Aortic smooth muscle cell (primary cell): Measurements from ENCODE around the genes LRG1 and SEMA6B.

DNA sequence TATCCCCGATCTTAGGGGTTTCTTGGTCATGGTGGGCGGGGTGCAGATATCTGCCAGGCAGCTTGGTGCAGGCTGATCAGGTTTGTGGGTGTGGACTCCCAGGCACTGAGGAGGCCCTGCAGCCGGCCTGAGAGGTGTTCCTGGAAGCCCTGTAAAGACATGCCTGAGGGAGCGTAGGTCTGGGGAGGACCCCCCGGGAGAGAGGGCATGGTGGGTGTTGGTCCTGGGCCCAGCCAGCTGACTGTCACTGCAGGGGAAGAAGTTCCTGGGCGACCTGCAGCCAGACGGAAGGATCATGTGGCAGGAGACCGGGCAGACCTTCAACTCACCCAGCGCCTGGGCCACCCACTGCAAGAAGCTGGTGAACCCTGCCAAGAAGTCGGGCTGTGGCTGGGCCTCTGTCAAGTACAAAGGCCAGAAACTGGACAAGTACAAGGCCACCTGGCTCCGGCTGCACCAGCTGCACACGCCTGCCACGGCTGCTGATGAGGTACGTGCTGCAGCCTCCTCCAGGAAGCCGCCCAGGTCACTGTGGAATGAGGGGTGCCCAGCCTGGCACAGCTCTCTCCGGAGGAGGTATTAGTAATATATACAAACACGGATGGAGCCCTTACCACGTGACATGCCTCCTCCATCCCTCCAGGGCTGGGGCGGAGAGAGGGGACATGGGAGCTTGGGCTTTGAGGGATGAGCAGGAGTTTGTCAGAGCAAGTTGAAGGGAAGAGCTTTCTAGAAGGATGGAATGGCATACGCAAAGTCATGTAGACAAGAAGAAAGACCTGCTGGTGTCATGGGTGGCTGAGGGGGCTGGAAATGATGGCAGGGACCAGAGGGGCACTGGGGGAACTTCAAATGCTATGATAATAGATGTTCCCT lies 2.4 kb downstream of the MPND start:
- RRBS = 85% methylated on average over 5 of the region's 20 CpGs

DNA sequence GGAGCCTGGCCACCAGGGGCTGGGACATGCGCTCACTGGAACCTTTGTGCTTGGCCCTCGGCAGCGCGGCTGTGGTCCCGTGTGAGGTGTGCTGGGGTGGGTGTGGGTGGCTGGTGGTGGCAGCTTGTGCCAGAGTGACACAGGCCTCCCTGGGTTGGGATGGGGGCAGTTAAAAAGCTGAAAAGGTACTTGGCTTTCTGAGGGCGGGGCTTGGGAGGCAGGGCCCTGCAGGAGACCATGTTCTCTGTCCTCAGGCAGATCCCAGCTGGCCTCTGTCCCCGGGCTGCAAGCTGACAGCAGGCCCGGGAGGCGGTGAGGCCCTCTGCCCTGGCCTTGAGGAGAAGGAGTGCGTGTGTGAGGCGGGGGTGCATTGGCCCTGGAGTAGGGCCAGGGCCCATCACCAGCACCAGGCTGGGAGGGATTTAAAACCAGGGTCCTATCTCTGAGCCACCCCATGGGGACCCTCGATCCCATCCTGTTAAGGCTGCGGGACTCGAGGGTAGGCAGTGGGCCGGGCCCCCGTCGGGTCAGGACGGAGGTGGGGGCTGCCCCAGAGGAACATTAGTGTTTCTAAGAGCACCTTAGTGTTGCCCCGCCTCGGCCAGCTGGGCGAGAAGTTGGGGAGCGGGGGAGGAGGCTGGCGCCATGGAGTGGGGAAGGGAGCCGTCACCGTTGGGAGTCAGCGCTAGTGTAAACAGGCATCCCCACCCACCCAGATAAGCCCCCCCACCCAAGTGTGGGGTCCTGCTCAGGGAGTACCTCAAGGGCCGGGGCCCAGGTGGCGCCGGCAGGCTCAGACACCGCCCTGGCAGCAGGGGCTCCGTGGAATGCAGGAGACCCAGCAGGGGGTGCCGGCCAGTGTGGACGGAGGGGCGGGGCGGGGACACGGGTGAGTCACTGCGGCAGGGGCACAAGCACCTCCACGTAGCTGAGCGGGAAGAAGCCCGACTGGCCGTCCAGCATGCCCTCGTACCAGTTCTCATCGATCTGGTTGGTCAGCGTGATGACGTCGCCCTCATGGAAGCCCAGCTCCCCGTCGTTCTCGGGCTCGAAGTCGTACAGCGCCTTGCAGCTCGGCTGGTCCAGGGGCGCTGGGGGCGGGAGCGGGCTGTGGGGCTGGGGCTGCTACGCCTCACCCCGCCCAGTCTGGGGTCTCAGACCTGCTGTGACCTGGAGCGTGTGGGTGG lies 17.7 kb downstream of the MPND start:
- RRBS = 51% methylated on average over 4 of the region's 59 CpGs

DNA sequence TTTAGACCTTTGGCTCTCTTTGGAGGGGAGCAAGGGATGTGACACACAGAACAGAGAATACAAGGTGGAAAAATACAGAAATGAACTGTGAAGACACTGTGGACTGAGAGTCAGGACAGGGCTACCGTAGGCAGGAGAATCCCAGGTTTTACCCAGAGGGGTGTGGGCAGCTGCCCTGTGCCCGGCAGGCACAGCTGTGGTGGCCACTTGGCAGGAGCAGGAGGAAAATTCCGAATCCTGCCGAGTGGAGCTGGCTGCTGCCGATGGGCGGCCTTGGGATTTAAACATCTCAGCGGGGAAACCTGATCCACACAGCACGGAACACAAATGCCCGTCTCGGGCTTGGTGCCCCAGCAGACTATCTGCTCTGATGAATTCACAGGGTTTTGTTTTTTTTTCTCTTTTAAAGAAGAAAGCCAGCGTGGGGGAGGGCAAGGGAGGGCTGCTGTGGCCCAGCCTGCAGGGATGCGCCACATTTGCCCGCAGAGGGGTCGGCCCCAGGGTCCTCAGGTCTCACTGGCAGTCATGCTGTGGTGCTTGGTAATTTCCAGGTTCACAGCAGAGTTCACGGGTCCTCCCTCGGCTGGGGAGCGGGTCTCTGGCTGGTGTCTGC lies 27.9 kb downstream of the MPND start:
- RRBS = no CpG with 5 or more reads among the region's 17 CpGs

DNA sequence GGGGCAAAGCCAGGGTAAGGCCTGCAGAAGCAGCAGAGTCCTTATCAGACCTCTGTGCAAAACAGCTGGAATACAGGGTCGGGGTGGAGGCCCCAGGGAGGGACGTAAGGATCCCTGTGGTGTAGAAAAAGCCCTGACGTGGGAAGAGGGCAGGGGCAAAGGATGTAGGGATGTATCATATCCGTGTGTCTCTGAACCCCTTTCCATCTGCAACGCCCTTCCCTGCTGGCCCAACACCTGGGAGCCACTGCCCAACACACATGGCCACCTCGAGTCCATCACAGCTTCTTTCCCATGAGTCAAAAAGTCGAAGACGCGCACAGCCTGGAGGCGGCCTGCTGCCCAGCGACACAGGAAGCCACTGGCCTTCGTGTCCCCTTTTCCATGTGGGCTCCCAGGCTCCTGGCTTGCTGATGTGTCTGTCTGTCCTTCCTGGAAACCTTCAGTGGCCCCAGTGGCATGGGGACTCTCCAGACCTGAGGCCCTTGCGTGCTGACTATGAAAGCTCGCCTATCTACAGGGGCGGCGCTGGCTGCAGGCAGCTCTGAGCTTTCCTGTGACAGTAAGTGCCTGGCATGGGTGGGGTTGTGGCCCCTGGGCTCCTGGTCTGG lies 27.8 kb downstream of the SH3GL1 start:
- RRBS = no CpG with 5 or more reads among the region's 16 CpGs

GRCh38 chr19:4391338-4391789 lies 9.0 kb downstream of the SH3GL1 start:
- RRBS = no CpG with 5 or more reads among the region's 9 CpGs

GRCh38 chr19:4396547-4397171 lies 3.7 kb downstream of the SH3GL1 start:
- RRBS = no CpG with 5 or more reads among the region's 10 CpGs

GRCh38 chr19:4471518-4472204 lies 436 bp upstream of the HDGFL2 start:
- RRBS = 1% methylated on average over 4 of the region's 35 CpGs

DNA sequence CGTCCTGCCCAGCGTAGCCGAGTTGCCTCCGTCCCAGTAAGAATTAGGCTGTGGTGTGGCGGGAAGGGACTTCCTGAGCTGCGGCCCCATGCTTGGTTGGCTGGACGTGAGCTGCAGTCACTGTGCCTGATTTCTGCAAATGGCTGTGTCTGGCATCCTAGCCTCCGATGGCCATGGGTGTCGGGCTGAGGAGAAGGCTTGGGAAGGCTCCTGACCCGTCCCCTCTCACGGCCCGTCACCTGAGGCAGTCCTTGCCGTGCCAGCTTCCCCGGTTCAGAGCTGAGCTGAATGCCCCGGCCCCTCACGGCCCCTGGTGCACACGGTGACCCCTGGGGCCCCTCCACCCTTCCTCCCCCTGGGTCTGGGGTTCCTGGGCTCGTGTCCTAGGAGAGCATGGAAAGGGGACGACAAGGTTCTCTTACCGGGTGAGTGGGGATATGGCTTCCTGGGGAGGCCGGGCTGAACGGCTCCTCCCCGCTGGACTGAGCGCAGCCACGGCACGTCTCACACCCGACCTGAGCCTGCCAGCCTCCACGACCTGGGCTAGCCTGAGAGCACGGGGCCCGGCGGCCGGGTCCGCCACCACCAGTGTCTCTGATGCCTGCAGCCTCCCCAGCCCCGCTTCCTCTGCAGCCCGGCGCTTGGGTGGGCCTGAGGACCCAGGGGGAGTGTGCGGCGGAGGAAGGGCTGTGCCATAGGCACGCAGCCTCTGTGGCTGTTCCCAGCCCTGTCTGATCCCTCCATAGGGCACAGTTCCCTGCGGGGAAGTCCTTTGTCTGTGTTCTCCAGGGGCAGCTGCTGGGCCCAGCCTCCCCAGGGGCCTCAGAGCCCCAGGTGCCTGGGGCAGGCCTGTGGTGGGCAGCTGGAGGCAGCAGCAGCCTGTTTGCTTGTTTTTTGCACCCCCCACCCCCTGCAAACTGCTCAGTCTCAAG lies 15.2 kb downstream of the PLIN4 start:
- RRBS = 92% methylated on average over 8 of the region's 40 CpGs

DNA sequence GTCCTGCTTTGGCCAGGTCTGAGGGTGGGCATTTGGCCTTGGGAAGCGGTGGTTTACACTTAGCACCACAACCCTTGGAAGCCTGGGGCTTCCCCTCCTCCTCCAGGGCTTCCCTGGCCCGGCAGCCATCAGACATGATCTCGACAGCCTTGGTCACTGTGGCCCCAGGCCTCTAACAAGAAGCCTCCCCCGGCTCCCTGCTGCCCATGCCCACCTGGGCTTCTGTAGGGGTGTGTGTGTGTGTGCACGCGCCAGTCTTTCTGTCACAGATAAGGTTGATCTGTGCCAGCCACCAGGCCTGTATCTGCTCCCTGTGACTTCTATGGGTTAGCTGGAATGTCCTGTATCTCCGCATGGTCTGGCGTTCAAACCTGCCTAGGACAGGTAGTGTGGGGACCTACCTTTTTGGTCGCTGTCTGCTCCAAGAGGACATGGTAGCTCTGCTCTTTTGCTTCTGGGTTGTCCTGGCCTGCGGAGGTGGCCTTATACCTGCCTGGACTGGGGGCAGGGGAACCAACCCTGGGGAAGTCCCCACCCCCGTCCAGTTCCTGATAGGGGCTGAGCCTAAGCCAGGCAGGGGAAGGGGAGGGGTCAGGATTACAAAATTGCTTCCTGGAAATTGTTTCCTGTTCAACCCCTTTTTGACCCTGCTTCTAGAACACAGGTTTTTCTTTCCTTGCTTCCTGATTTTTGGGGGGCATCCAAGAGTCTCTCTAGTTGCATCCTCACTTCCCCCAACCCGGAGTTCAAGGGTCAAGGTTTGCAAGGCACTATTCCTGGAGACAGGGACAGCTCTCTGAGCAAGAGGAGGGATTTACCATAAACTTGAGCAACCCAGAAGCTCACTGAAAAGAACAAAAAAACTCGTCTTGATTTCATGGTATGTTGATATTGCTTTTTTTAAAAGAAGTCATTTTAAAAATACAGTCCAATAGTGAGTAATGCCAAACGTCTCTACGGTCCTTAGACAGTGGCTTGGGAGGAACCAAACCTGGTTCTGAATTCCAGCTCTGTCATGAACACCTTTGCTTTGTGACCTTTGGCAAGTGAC lies at the start of gene LRG1:
LRG1 (minus strand) TSS at position 456 of the 1,051 bp plus-strand sequence.
- RRBS = 8% methylated on average over 3 of the region's 15 CpGs

DNA sequence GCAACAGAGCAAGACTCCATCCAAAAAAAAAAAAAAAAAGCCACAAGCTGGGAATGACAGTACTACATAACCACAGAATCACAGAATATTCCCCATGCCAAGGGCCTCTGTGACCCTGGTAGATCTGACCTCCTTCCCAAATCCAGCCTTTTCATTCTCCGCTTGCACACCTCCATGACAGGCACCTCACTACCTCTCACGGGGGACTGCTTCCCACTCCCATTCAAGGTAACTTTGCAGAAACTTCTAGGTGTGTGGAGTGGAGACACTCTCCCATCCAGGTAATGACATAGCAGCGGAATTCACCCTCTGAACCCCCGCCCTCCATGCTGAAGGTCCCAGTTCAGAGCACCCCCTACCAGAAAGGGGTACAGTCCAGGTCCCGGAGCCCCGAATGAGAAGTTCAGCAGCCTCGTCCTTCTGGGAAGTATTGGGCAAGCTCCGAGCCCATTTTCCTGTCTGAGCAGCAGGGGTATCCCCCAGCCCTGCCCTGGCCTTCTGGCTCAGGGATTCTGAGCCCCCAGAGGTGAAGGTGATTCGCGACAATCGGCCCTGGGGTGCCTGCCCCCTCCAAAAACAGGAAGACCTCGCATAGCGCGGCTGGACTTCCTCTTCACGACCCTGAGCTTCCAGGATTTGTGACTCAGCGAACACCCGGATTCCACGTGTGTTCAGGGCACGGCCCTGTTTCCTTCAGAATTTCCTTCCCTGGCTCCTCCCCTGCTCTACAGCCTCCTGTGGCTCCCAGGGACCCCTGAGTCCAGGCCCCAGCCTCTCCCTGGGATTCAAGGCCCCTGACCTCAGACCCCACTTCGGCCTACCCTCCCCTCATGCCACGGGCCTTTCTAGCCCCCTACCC lies at the start of gene SEMA6B:
SEMA6B (minus strand) TSS at position 514 of the 859 bp plus-strand sequence.
- RRBS = no CpG with 5 or more reads among the region's 21 CpGs

GRCh38 chr19:4653873-4654278 lies 14.6 kb downstream of the TNFAIP8L1 start:
- RRBS = no CpG with 5 or more reads among the region's 7 CpGs

- RRBS = no CpG with 5 or more reads among the region's 6 CpGs
Measured at GRCh38 chr19:4693565-4693937, 23.4 kb upstream of the MYDGF start.

GRCh38 chr19:4699207-4699608 lies 24.4 kb downstream of the DPP9 start:
- RRBS = no CpG with 5 or more reads among the region's 8 CpGs

DNA sequence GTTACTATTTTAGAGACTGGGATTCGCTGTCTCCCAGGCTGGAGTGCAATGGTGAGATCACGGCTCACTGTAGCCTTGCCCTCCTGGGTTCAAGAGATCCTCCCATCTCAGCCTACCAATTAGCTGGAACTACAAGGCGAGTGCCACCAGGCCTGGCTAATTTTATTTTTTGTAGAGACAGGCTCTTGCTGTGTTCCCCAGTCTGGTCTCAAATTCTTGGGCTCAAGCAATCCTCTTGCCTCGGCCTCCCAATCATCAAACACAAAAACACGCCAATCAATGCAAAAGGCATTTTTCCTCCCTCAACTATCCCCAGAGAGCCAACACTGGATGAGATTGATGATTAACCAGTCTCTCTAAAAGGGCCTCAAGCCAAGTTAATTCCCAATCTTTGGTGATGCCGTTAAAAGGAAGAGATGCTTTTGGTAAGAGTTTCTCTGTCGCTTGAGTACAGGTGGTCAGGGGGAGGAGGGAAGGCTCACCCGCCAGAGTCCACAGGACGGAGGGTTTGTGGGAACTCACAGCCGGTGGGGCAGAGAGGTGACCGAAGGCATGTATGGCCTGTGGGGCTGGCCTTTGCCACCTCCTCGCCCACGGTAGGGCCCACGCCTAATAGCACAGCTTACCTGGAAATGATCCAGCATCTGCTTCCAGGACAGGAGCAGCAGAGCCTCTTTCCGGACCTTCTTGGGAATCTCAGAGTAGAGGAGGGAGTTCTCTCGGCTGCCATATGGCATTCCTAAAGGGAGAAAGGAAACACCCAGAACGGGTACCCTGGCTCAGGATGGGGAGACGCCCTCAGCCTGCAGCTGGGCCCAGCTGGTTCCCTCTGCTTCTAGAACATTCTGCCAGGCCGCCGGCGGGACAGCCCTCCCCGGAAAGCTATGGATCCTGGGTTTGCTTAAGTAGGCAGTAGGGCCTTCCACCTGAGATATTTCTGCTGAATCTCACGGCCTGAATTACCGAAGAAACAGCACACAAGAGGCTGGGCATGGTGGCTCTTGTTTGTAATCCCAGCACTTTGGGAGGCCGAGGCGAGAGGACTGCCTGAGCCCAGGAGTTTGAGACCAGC lies 18.1 kb downstream of the DPP9 start:
- RRBS = no CpG with 5 or more reads among the region's 26 CpGs

DNA sequence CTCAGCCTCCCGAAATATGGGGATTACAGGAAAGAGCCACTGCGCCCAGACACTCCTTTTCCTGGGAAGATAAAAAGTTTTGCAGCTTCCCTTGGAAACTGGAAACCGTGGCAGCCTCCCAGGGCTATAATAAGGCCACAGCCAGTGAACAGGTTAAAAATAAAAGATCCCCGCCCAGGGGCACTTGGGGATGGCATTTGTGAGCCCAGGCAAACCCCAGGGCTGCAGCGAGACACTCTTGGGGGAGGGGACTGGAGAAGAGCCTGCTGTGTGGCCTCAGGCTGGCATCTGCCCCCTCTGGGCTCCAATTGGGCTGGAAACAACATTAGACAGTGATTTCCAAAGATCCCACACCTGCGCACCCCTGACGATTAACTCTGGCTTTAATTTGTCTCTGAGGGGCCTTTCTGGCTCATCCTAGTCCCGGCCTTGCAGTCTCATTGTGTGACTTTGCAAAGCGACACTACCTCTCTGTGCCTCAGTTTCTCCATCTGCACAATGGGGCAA lies 11.2 kb downstream of the FEM1A start:
- RRBS = no CpG with 5 or more reads among the region's 9 CpGs

DNA sequence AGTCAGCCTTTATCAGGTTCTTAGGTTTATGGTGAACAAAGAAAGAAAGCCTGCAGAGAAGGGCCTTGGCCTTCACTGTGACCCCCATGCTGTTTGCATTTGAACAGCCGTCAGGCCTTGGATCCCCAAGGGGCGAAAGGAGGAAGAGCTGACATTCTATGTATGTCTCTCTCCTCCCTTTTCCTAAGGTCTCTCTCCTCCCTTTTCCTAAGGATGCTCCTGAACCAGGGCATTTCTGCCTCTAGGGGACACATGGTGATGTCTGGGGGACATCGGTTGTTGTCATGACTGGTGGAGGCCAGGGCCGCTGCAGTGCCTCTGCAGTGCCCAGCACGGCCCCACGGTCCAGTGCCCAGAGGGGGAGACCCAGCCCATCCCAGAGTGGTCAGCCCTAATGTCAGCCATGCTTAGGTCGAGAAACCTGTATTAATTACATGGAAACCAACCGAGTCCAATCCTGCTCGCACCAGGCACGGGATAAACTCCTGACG lies 18.2 kb downstream of the UHRF1 start:
- RRBS = no CpG with 5 or more reads among the region's 11 CpGs

DNA sequence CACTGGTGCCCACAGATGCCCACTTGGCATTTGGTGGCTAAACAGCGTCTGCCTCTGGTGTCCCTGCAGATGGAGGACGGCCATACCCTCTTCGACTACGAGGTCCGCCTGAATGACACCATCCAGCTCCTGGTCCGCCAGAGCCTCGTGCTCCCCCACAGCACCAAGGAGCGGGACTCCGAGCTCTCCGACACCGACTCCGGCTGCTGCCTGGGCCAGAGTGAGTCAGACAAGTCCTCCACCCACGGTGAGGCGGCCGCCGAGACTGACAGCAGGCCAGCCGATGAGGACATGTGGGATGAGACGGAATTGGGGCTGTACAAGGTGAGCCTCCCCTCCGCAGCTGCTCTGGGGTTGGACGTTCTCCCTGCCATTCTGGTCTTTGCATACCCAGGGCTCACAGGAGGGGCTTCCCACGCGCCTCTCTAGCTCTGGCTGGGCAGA lies 19.9 kb downstream of the UHRF1 start:
- RRBS = no CpG with 5 or more reads among the region's 22 CpGs

GRCh38 chr19:4971181-4971864 lies 2.4 kb downstream of the KDM4B start:
- RRBS = 0% methylated on average over 1 of the region's 18 CpGs

GRCh38 chr19:5048538-5049177 lies 79.7 kb downstream of the KDM4B start:
- RRBS = 16% methylated on average over 11 of the region's 29 CpGs

GRCh38 chr19:5093314-5093987 lies 124.5 kb downstream of the KDM4B start:
- RRBS = 33% methylated on average over 5 of the region's 31 CpGs